Skeletal muscle cell (primary cell): Measurements from ENCODE around the gene CPEB4.

GRCh38 chr5:172819778-172820702 lies 14.0 kb upstream of the ERGIC1 start:
- RRBS: no CpG with 5 or more reads among the region's 17 CpGs

DNA sequence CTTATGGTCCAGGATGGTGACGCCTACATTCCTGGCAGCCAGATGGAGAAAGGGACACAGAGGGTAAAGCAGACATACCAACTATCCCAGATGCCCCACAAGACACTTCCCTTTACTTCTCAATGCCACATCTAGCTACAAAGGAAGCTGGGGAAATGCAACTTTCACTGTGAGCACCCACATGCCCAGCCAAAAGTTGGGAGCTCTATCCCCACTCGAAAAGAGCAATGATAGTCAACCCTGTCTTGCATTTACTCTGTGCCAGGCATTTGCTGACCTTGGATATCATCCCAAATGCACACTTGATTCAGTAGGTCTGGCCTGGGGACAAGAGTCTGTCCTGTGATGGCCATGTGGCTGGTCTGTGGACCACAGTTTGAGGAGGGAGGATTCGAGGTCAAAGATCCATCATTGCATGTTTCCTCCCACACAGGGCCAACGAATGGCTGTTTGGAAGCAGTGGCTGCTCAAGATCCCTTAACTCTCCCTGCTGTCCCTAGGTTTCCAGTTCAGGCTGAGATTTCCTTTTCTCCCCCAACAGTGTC lies 1.4 kb upstream of the ERGIC1 start:
- RRBS: no CpG with 5 or more reads among the region's 4 CpGs

GRCh38 chr5:172841033-172841462 lies 7.0 kb downstream of the ERGIC1 start:
- RRBS: no CpG with 5 or more reads among the region's 4 CpGs

DNA sequence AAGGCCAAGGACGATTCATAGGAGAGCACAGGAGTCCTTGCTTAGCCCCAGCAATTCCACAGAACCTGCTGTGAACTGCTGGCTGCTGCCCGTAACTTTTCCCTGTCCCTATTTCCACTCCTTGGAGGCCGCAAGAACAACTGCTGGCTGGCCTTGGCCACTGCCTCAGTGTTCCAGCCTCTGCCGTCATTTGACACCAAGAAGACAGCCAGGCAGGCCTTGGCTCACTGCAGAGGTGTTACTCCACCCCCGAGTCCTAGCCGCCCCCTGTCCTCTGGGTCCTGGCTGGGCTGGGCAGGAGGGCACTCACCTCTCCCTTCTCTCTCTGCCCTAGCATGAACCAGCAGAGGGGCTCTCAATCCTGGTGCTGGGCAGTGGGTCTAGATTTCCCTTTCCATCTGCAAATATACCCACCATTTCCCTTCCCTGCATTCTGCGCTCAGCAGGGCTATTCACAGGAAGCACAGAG lies 33.3 kb downstream of the ERGIC1 start:
- RRBS: no CpG with 5 or more reads among the region's 7 CpGs

DNA sequence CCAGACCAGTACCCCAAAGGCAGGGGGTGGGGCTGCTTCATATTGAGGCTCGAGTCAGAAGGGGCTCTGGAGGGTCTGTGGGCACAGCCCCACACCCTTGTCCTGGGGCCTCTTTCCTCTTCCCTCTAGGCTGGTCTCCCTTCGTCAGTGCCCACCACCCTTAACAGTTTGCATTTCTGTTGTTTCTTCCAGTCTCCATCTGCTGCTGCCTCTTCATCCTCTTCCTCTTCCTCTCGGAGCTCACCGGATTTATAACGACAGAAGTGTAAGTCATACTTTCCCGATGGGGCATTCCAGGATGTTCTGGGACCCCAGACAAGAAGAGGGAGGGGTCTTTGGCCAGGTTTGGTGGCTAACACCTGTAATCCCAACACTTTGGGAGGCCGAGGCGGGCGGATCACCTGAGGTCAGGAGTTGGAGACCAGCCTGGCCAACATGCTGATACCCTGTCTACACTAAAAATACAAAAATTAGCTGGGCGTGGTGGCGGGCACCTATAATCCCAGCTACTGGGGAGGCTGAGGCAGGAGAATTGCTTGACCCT lies 62.3 kb upstream of the RPL26L1 start:
- RRBS: no CpG with 5 or more reads among the region's 11 CpGs

DNA sequence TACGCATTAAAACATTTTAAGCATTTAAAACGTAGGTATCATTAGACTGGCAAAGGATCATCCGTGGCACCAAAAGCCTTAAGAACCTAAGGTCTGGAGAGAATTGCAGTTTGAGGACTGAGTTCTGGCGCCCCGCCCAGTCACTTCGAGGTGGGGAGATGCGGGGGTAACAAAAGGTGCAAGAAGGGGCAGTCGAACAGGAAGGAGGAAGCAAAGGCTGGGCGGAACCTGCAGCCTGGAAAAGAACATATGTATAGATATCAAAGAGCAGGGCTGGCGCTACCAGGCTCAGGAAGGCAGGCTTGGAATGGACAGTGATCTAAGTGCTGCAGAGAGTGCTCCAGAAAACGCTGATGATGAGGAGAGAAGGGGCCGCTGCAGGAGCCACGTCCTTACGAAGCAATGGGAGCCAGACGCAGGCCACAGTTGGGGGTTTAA lies 40.9 kb upstream of the RPL26L1 start:
- RRBS: no CpG with 5 or more reads among the region's 15 CpGs

GRCh38 chr5:173034311-173035301 lies 21.5 kb upstream of the CREBRF start:
- RRBS: no CpG with 5 or more reads among the region's 15 CpGs

- RRBS: no CpG with 5 or more reads among the region's 6 CpGs
Measured at GRCh38 chr5:173090563-173091301, 34.6 kb downstream of the CREBRF start.

- RRBS: 17% methylated on average over 3 of the region's 17 CpGs
Measured at GRCh38 chr5:173242513-173243200, 7.7 kb upstream of the NKX2-5 start.

GRCh38 chr5:173277988-173278581 lies 43.1 kb upstream of the NKX2-5 start:
- RRBS: no CpG with 5 or more reads among the region's 10 CpGs

DNA sequence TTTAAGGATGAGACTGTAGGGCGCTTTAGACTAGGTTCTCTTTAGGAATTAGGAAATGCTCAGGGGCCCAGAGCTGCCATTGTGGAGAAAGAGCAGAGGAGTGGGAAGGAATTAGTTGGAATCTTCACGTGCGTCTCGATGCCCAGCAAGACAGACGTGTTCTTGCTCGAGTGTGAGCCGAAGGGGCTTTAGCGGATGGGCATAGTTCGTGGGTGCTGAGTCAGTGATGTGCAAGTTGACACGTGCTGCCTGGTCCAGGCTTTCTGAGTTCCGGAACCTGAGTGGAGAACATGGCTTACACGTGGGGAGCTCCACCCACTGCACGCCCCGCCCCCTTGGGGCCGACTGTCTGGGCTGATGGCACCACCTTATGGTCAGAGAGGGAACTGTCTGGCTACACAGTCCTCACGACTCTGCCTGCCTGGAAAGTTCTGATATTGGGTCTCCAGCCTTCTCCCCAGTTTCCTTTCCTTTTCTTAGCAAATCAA lies 3.7 kb upstream of the STC2 start:
- RRBS: no CpG with 5 or more reads among the region's 16 CpGs

DNA sequence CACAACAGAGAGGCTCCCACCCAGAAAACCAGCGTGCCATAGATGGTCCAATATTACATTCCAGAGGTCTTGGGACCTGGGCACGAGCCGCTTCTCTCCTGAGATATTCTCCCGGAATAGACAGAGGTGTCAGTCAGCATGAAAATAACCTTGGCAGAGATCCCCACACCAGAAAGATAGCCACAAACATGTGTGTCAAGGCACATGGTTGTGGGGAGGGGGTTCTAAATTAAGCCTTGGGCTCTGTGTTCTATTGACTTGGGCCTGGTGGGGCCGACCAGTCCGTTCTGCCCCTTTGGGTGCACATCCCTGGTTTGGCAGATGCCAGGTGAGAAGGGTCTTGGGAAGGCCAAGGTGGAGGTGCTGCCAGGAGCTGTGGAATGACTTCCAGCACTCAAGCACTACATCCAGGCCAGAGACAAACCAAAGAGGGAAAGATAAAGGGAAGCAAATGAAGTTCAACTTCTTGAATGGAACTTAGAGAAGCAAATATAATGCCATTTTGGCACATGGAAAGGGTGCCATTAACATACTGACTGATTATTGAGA lies 78.3 kb downstream of the BOD1 start:
- RRBS: no CpG with 5 or more reads among the region's 6 CpGs

DNA sequence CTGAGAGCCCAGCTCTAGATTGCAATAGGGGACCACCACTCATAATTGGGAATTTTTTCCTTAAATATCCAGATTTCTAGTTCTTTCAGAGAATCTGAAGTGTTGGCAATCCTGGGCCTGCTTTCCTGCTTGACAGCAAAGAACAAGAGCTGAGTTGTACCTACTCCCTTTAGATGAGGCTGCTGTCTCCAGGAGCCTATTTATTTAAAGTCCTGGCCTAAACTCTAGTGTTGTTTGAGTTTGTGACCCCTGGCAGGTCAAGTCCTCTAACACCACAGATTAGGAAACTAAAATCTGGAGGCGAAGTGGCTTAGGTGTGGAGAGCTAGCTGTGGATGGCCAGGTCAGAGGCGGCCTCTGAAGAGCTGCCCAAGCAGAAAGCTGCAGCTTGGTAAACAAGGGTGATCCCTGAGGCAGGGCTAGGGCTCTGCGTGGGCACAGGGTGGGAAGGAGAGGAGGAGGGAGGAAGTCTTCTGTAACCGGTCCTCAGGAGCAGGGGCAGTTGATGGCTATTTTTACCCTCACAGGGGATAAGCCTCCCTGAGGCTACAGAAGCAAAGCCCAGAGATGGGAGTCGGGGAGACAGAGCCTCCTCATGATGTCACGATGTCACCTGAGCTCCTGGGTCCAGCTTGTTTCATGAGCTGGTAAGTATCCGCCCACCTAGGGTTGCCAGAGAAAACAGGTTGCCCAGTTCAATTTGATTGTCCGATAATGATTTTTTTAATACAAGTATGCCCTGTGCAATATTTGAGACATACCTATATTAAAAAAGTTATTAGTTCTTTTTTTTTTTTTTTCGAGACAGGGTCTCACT lies 25.8 kb upstream of the BOD1 start:
- RRBS: no CpG with 5 or more reads among the region's 9 CpGs

- RRBS: no CpG with 5 or more reads among the region's 3 CpGs
Measured at GRCh38 chr5:173670083-173670656, 53.7 kb upstream of the BOD1 start.

DNA sequence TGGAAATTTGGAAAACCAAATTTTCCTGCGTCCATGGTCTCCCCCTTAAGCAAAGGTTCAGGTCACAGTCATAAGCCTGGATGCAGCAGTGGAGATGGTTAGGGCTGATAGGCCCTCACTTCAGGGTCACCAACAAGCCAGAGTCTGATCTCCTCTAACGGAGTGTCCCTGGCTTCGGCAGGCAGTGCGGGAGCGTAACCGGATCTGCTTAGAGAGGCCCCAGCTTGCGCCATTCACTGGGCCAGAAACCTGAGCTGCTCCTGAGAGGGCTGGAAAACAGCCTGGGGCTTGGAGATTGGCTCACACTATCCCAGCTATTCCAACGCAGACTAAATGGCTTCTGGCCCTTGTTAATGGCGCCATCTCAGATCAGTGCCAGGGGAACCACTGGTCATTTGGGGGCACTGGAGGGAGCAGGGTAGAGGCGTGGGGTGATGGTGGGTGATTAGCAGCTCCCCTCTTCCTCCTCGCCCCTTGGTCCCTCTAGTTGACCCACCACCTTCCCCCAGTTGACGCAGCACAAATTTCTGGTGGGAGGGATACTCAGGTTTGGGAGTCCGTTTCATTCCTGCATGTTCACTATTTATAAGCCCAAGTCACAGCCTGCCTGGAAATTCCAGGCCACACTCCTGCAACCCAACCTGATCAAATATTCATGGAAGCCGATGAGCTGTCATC lies 134.7 kb upstream of the CPEB4 start:
- RRBS: no CpG with 5 or more reads among the region's 14 CpGs

DNA sequence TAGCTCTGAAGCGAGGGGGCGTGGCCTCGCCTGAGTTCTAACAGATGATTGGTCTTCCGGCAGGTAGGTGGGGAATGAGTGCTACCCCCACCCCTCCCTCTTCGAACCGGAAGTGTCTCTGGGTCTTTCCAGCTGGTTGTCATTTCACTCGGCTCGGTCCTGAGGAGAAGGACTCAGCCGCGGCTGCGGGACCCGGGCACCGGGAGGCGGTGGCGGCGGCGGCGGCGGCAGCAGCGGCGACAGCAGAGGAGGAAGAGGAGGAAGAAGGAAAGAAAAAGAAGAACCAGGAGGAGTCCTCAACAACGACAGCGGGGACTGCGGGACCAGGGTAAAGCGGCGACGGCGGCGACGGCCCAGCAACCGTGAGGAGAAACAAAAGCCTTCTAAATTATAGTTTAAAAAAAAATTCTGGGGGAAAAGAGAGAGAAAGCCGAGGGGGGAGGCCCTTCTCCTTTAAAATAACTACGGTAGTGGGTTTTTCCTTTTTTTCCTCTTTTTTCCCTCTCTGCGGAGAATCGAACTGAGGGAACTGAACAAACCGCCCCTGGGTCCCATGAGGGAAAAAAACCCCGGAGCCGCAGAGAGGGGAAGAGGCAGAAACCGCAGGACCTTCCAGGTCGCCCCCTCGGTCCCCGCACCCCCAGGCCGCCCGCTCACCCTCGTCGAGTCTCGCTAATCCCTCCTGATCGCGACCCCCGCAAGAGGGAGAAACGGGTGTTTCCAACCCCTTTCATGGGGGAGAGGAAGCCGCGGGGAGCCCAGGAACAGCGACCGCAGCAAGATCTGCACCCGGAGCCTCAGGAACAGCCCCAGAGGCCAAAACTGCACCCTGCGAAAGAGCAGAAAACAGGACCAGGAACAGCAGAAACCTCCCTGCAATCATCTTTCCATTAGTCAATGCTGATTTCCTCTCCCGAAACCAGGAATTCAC lies at the start of gene CPEB4:
CPEB4 (plus strand) TSS at position 147 of the 931 bp plus-strand sequence.
- RRBS: under 1% methylated on average over 6 of the region's 58 CpGs

GRCh38 chr5:173890491-173891204 lies 2.5 kb downstream of the CPEB4 start:
- RRBS: no CpG with 5 or more reads among the region's 12 CpGs

- RRBS: no CpG with 5 or more reads among the region's 6 CpGs
Measured at GRCh38 chr5:173915363-173915879, 27.3 kb downstream of the CPEB4 start.

GRCh38 chr5:173955887-173956803 lies 32.8 kb upstream of the C5orf47 start:
- RRBS: no CpG with 5 or more reads among the region's 10 CpGs